ENCODE data around the gene CNOT10.

GRCh38 chr3:30343393-30343831 lies 263.0 kb upstream of the TGFBR2 start:
- PRO-cap: no peak
- RAMPAGE, long total RNA: no peak

DNA sequence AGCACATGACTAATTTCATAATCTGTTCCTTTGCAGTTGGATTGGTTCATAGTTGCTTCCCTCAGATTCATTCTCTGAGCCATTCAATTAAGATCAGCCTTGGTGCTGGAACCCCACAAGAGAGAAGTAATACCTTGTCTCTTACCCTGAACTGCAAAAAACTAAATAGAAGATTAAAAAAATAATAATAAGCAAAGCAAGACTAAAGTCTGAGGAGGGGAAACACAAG lies 87.4 kb upstream of the TGFBR2 start:
- PRO-cap: no peak
- RAMPAGE, long total RNA: no peak

DNA sequence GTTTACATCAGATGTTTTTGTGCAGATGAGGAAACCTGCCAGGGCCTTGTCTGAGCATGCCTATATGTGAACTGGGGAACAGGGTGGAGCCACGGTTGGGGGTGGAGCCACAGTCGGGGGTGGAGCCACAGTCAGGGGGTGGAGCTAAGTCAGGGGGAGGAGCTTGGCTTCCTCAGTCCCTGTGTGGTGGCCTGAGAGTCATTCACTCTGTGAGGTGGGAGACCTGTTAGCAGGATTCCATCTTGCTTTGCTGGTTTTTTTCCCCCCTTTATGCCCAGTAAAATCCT lies 57.8 kb upstream of the TGFBR2 start:
- PRO-cap: no peak
- RAMPAGE, long total RNA: no peak

DNA sequence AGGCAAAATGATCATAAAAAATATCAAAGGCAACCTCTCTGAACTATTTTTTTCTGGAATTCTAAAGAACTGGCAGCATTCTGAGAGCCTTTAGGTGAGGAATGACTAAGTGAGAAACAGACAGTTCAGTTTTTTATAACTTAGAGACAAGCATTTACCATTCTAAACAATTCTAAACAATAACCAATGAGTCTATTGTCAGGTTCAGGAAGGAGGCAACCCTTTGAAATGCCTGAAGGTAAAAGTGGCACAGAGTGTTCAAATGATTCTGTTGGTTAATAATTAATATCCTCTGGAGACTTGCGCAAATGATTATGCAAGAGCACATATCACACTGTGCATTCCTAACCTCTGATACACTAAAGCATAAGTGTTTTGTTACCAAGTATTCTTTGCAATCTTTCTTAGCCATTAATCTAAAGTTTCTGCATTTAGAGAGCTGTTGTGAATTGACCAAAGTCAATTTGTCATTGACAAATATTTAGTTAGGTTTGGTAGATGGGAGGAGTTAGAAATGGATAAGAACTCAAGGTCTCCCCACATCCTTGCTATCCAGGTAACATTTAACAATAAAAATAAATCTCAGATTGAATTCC lies 9.2 kb upstream of the TGFBR2 start:
- PRO-cap: no peak
- RAMPAGE, long total RNA: no peak

DNA sequence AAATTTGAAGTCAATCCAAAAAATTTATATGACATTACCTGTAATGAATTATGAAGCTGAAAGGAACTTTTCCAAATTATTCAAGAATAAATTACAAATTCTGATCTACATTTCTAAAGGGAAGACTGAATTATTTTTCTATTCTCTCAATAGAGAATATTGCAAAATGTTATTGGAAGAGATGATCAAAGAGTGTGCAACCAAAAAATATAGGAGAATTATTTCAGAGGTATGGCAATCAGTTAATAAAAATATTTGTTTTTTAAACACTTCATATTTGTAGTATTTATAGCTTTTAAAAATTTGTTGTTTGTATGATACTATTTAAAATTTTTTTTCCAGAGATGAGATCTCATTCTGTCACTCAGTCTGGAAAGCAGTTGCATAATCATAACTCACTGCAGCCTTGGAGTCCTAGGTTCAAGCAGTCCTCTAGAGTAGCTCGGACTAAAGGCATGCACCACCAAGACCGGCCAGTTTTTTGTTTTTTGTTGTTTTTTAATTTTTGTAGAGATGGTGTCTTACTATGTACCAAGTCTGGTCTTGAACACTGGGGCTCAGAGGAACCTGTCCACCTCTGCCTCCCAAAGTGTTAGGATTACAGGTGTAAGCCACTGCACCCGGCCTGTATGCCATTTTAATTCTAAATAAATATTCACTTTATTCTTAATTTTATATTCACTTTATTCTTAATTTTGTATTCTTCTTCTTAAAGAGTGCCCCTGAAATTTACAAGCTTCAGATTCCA lies 9.2 kb downstream of the TGFBR2 start:
- PRO-cap: no peak
- RAMPAGE, long total RNA: no peak

- PRO-cap: no peak
- RAMPAGE, long total RNA: no peak
Observed at GRCh38 chr3:30629258-30630303, 23.2 kb downstream of the TGFBR2 start.

- PRO-cap: no peak
- RAMPAGE, long total RNA: no peak
Observed at GRCh38 chr3:30637383-30637680, 30.9 kb downstream of the TGFBR2 start.

DNA sequence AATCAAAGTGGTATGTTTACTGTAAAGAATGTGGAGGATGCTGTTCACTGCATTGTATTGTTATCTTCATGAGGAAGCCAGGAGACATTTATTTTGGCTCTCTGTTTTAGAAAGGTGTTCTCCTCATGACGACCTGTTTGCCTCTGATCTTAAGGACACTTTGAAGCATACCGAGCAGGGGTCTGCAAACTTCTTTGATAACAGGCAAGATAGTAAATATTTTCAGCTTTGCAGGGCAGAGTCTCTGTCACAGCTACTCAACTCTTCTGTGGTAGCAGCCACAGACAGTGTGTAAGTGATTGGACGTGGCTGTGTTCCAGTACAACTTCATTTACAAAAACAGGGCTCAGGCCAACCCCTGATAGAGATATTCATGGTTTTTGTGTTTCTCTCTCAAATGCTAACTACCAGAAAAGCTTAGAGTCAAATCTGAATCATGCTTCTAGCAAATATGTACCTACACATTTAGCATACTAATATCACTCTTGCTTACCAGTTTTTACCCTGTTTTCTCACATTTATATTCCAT lies 51.5 kb downstream of the TGFBR2 start:
- PRO-cap: no peak
- RAMPAGE, long total RNA: no peak

GRCh38 chr3:30659337-30660091 lies 53.1 kb downstream of the TGFBR2 start:
- PRO-cap: no peak
- RAMPAGE, long total RNA: no peak

DNA sequence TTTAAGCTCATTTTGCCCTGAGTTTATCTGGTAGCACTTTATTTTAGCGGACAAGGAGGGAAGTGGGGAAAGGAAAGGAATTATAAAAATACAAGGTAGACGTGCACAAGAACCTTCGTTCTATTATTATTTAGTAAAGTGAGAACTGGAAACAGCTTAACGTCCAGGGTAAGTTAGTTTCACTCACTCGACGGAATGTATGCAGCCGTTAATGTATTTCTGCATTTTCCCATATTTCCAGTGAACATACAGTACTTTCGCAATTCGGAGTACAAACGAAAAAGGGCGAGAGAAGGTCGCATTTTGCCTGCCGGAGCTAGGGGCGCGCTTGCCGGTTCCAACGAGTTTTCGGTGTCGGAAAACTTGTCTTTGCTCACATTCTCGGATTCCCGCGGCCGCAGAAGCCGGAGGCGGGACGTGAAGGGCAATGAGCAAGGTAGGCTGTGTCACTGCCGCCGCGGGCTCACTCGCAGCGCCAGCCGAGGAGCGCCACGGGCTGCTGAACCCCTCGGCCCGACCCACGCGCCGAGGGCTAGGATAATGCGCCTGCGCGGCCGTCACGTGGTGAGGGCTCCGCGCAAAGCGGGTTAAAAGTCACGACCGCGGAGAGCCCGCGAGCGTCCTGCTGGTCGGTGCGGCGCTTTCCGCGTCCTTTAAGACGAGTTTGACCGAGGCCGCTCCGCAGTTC lies 1.0 kb upstream of the STT3B start:
- PRO-cap: bidirectional peak, plus-strand start at position 617 of the sequence, minus-strand start at position 448 of the sequence
- RAMPAGE, long total RNA: no peak

- PRO-cap: no peak
- RAMPAGE, long total RNA: no peak
Observed at GRCh38 chr3:31570319-31571288, 37.9 kb downstream of the STT3B start.

- PRO-cap: no peak
- RAMPAGE, long total RNA: no peak
Observed at GRCh38 chr3:31576217-31576918, 43.6 kb downstream of the STT3B start.

DNA sequence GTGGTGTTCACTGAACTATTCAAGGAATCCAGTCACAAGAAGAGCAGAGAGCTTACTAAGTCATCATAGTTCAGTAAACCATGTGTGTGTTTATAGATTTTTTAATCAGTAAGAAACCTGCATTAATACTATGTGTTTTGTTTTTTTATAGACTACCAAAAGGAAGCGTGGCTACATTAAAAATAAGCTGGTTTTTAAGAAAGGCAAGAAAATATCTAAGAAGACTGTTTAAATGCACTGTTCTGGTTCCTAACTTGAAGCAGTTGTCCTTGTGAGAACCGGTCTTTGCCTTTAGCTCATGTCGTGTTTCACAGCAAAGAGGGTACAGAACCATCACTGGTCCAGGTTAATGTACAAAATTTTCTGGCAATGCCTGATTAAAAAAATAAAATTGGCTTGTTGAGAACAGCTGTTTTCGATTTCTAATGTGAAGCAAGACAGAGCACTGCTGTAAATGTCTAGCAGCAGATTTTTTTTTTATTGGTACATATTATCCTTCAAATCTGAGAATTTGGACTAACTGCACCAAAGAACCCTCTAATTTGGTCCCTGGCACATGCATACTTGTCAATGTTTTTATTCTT lies 103.2 kb downstream of the STT3B start:
- PRO-cap: no peak
- RAMPAGE, long total RNA: no peak

- PRO-cap: no peak
- RAMPAGE, long total RNA: no peak
Observed at GRCh38 chr3:31957137-31957619, 23.9 kb downstream of the OSBPL10 start.

DNA sequence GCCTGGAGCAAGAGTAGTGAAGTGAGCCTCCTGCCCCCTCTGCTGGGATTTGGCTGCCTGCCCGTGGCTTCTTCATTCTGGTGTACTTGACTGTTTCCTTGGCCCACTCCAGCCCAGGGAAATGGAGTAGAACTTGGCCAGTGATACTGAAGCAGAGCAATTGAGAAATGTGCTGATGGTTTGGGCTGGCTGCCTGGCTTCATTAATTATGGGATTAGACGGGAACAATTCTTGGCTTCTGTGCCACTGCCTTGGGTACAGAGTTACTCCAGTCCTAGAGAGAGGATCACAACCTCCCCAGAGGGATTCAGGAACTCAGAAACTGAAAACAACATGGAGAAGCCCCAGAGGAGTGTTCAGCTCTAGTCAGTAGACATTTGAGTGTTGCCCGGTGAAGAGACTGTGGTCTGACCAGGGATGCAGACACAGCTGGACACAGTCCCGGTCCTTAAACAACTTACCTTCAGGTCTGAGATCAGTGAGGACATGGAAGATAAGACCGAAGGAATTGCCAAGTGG lies 3.0 kb downstream of the GPD1L start:
- PRO-cap: no peak
- RAMPAGE, long total RNA: no peak

DNA sequence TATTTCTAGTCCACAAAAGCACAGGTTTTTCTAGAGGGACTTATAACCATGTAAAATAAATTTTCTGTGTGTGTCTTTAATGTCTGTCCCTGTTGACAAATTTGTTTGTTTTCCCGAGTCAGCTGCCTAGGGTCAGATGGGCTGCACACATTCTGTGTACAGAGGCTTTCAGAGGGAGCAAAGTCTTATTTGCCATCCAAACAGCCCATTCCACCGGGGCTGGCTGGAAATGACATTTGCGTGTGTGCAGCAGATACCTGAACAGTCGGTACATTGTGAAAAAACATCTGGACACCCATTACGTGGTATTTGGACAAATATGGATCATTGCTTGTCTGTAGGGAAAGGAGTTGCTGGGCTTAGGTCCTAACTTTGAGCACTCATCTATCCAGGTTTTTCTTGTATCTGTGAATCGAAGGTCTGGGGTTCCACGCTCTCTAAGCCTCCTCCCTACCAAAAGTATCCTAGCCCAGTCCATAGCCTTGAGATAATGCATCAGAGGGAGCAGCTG lies 22.3 kb upstream of the CMTM8 start:
- PRO-cap: no peak
- RAMPAGE, long total RNA: no peak

- PRO-cap: no peak
- RAMPAGE, long total RNA: no peak
Observed at GRCh38 chr3:32237632-32238427, 650 bp upstream of the CMTM8 start.

DNA sequence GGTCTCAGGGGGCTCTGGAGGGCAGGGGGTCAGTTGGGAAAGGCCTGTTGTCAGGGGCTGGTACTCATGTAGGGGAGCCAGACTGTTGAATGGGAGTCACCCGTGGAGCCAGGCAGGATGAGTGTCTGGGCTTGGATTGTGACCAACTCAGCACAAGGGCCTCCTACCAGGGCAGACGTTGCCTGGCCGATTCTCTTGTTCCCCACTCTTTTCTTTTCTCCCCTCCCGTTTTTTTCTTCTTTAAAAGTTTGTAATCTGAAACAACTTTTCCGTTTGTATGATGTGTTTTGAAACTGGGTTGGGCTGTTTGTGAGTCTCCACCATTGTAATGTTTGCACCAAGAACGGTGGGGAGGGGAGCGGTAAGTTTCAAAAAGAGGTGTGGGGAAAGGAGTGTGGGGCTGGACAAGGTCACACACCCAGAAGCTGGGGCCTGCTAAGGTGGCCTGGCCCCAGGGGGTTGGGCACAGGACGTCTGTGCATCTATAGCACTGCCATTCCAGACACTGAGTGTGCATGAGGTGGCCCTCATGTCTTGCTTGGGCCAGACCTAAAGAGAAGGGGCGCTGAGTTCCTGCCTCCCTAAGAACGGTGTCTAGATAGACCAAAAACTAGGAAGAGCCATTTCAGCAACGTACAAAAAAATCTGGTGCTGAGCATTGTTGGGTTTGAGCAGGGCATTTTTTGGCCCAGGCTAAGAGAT lies 1.2 kb downstream of the CMTM7 start:
- PRO-cap: no peak
- RAMPAGE, long total RNA: no peak

GRCh38 chr3:32673680-32674329 lies 11.2 kb upstream of the CNOT10 start:
- PRO-cap: no peak
- RAMPAGE, long total RNA: no peak

DNA sequence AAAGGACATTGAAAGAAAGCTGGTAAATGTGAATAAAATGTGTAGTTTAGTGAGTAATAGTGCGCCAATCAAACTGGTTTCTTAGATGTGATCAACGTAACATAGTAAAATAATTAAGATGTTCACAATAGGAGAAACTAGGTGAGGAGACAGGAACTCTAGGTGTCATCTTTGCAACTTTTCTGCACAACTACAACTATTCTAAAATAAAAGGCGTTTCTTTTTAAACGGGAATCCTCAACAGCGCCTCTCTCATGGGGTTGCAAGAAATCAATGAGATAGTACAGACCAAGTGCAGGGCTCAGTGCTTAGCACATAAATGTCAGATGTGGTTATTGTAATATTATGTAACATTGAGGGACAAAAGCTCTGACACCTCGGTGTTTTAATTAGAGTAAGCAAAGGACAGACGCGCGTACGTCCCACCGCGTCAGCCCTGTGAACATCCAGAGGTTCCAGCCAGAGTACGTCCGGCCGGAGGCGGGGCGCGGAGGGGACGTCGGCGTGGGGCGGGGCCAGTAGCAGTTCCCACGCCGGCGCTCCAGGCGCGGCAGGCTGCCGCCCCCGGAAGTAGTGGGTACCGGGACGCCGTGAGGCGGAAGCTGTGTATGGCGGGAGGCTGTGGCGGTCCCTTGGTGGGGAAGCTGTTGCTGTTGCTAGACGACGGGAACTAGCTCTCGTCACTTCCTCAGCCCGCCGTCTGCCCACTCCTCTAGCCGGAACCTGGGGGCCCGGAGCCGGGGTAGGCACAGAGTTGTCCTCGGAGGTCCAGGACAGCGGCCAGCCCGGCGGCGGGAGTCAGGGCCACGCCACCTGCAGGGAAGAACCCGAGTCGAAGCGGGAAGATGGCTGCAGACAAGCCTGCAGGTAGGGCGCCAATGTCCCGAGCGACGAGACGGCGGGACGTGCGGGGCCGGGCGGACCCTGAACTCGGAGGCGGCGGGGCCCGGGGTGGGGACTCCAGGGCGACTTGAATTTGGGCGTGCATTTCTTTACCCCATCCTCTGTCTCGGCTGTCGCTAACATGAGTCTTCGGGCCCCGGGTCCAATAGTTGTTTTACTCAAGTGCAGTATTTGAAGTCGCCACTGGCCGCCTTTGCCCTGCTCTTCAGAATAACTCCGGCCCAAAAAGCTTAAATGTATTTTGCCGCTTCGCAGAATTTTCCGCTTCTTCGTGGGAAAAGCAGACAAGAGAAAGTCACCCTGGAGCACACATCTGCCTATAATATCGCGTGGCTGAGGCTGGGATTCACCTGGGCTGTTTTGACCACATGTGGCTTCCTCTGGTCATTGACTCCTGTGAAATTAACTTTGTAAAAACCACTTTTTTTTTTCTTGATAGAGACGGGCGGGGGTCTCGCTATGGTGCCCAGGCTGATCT lies at the start of gene CNOT10:
Gene CNOT10 (plus strand): TSS at position 573 of the 1,381 bp plus-strand sequence.
- PRO-cap: bidirectional peak, plus-strand start at position 573 of the sequence, minus-strand start at position 440 of the sequence
- RAMPAGE, long total RNA: no peak